ENCODE results near the genes GPR65 and TTC8.

DNA sequence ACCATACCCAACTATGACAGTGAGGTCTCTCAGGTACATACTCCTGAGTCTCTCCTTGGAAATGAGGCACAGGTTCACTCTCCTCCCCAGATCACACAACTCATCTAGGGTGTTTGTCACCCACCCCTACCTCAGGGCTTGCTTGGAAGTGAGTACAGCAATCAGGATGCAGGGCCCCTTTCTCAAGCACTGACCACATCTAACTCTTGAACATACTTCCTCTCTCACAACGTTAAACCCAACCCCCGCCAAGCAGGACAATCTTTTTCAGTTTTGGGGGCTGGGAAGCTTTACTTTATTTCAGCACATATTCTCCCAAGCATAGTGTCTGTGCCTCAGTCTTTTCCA, 2.5 kb upstream of the GPR65 start:
- RRBS = no CpG with 5 or more reads among the region's 2 CpGs

DNA sequence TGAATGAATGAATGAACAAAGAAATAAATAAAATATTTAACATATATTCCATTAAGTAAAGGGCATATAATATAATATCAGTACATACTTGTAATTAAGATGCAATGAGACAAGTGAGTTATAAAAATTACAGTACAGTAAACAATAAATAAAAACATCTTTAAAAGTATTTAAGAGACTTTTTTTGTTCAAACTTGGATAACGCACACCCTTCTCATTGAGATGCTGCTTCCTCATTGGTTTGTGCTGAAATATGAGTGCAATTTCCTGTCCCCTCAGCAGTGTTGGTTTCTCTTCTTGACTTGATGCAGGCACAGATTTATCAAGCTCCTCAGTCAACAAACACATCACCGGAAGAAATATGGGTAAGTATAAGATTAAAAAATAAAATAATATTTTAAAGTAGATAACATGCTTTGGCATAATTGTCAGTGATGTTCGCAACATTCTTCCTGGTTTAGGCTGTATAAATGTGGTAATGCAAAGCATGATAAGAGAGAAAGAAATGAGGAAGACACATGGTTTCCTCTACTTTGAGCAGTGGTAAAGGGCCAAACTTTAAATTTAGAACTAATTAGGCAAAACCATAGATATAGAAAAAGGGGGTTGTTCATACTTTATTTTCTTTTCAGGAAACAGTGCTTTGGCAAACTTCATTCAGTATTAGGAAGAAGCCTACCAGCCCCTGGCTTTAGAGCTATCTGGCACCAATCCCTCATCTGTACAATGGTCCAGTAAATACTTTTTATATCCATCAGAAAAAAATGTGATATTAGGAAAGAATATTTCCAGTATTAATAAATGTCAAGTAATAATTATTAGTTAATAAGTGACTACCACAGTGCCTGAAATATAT, at the start of gene GPR65:
GPR65 (plus strand) TSS at position 278 of the 856 bp plus-strand sequence.
- RRBS = no CpG with 5 or more reads among the region's 3 CpGs

DNA sequence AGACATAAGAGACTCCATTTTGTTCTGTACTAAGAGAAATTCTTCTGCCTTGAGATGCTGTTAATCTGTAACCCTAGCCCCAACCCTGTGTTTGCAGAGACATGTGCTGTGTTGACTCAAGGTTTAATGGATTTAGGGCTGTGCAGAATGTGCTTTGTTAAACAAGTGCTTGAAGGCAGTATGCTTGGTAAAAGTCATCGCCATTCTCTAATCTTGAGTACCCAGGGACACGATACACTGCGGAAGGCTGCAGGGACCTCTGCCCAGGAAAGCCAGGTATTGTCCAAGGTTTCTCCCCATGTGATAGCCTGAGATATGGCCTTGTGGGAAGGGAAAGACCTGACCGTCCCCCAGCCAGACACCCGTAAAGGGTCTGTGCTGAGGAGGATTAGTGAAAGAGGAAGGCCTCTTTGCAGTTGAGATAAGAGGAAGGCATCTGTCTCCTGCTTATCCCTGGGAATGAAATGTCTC, 19.5 kb downstream of the GPR65 start:
- RRBS = no CpG with 5 or more reads among the region's 5 CpGs

DNA sequence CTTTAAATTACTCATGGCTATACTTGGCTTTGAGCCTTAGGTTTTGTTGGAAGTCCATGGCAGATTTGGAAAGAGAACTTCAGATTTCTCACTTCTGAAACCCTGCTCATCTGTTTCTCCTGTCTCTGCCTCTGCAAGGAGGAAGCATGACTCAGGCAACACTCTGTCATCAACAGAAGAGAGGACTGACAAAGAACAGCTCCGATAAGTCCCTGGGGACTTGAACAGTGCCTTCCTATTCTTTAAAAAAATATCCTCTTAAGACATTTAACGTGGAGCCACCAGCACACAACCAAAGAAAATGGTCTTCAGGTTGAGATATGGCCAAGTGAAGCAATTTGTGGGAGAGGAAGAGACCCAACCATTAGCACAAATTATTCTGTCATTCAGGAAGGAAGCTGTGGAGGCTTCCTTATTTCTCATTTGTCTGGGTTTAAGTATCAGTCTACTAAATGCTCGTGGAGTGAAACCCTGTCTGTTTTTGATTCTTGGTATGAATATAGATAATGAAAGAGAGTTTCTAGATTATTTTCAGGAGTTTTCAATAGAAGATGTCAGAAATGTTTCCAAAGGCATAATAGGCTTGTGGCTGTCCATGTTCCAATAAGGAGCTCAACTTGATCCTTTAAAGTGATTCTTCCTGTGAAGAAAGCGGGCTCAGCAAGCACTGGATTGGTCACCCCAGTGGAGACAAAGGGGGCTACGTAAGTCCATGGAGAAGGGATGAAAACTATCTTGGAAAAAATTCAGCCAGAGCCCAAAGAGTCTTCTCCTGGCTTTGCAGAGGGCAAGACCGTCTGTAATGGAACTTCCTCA, 125.1 kb downstream of the GPR65 start:
- RRBS = no CpG with 5 or more reads among the region's 6 CpGs

DNA sequence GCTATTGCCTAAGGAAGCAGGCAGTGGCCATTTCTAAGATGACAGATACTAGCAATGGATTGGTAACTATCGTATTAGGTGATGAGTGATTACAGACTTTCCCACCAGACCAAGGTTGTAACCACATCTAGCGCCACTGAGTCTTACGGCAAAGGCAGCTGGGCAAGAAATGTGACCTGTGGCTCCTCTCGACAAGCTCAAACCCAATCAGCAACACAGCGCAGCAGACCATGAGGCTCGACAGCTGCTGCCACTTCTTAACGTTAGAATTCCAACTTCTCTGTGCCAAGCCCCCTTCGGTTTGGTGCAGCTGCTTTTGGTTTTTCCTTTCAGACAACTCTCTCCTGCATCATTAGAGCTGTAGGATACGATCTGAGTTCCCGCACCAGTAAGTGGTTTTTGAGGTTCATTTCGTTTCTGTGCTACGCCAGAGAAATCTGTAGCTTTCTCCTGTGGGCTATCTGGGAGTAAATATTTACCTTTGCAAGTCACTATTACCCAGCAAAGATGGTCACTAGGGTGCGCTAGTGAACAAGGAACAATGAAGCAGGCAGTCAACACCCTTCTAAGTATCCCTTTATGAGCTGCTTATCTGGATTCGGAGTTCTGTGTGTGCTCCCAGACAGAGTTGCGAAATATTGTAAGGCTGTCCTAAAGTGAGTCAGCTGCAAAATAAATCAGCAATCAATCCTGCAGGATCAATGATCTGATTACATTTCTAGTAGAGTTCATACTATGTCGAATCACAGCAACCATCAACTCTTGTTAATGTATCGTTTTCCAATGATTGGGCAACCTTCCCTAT, 133.9 kb downstream of the KCNK10 start:
- RRBS = no CpG with 5 or more reads among the region's 17 CpGs

GRCh38 chr14:88492133-88492977, 62.5 kb downstream of the PTPN21 start:
- RRBS = no CpG with 5 or more reads among the region's 10 CpGs

- RRBS = 3% methylated on average over 15 of the region's 50 CpGs
These were observed 3.6 kb downstream of the PTPN21 start for GRCh38 chr14:88550923-88551847.

- RRBS = 3% methylated on average over 21 of the region's 50 CpGs
These were observed at the start of gene TTC8 for GRCh38 chr14:88824462-88825505. TTC8 (plus strand) TSS chr14:88824651.

- RRBS = 91% methylated on average over 4 of the region's 32 CpGs
These were observed 254.3 kb downstream of the FOXN3 start for GRCh38 chr14:89162536-89163238.

DNA sequence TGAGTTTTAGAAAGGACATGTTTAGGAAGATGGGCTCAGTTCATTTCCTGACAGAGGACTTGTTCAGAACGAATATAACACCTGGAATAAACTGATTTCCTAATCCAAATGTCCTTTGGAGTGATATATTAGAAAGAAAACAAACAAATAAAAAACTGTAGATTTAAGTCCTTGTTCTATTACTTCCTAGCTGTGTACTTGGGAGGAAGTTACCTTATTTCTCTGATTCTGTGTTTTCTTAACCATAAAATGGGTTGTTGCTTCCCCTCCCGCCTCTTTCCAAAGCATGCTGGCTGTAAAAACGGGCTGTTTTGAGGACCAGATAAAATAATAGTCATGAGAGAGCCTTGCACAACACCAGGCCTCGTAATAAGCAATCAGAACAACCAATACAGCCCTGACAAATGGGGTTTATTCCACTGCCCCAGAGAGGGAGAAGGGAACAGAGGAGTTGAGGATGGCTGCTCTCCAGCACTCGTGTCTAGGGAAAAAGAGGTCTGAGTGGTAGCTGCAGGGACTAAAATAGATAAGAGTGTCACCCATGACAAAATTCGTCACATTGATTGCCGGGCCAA, 188.3 kb downstream of the FOXN3 start:
- RRBS = no CpG with 5 or more reads among the region's 7 CpGs

DNA sequence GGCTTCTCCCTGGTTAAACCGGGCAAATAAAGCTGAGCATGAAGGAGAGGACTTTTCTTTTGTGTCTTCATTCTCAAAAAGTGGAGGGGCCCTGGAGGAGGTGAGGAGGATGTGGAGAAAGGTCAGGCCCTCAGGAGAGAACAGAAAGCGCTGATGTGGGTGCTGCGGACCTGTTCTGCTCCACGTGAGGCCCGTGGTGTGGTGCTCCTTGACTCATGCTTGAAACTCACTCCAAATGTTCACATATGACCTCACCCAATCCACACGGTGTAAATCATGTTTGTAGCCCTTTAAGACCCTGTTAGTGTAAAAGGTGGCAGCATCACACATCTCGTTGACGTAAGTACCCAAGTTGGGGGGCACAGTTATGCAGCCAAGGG, 126.2 kb downstream of the FOXN3 start:
- RRBS = no CpG with 5 or more reads among the region's 8 CpGs

GRCh38 chr14:89351361-89352029, 65.5 kb downstream of the FOXN3 start:
- RRBS = no CpG with 5 or more reads among the region's 12 CpGs

DNA sequence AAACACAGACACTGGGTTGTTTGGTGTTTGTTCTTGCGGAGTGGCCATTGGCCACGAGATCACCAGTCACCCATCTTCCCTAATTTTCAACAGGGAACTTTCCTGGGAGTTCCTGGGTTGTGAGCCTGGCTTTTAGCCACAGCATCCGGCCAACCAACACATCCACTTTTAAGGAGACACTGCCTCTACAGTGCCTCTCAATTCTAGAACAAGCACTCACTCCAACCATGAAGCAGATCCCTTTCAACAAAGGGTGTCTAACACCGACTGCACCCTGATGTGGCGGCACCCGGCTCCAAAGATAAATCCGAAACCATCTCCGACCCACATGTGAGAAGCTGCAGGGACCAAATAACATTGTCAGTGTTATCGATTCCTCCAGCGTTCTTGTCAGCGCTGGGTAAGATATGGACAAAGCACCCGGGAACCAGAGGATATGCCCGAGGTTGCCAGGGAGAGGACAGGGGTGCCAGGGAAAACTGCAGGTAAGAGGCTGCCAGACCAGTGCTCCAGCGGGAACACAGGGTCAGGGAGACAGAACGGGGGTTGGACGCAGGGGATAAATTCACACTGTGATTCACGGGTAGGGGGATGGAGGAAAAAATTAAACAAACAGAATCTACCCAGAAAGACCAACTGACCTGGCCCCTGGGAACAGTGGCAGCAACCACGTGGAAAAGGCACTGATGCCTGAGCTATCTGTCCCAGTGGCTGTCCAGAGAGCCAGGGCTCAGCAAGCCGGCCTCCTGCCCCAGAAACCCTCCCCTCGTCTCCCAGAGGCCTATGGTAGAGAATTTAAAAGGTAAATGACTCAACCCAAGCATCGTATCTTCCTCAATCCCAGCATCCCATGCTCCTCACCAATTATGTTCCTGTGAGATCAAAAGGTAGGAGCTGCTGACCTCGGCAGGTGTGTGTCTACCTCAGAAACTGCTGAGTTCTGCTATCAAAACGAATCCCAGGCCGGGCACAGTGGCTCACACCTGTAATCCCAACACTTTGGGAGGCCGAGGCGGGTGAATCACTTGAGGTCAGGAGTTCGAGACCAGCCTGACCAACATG, 49.6 kb downstream of the FOXN3 start:
- RRBS = no CpG with 5 or more reads among the region's 27 CpGs

- RRBS = no CpG with 5 or more reads among the region's 4 CpGs
These were observed 76.1 kb upstream of the FOXN3 start for GRCh38 chr14:89493161-89493463.

- RRBS = no CpG with 5 or more reads among the region's 1 CpG
These were observed 87.5 kb upstream of the FOXN3 start for GRCh38 chr14:89504568-89504976.

DNA sequence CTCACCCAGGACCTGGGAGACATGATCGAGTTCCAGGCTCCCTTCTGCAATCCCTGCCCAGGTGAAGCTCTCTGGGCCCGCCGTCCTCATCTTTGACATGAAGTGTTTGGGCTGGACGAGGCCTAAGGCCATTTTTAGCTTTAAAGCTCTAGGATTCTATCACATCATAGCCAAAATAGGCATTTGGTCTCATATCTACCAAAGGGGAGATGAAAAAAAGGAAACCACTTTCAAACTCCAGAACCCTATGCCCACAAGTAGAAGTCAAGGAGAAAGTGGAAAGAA, 148.4 kb upstream of the FOXN3 start:
- RRBS = no CpG with 5 or more reads among the region's 4 CpGs

GRCh38 chr14:89629057-89629323, 212.0 kb upstream of the FOXN3 start:
- RRBS = no CpG with 5 or more reads among the region's 3 CpGs

GRCh38 chr14:89641449-89641829, 224.4 kb upstream of the FOXN3 start:
- RRBS = no CpG with 5 or more reads among the region's 5 CpGs

DNA sequence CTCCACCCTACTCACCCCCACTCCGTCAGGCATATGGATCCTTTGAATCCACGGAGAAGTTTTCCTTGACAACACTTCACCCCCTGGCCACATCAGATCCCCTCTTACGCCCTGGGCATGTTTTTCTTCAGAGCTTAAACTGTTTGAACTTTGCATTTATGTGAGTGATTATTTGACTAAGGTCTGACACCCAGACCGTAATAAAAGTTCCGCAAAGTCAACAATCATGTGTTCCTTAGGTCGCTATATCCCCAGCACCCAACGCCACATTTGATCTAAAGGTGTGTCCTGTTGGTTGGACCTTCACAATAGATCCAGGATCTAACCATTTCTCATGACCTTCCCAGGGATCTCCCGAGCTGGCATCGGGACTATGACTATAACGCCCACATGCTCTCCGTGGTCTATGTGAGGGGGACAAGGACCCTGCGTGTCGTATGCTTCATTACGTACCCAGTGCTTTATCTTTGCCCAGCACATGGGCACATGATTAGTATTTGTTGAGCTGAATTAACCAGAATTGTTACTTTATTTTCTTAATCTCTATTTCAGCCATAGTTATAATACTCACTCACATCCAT, 255.9 kb upstream of the FOXN3 start:
- RRBS = no CpG with 5 or more reads among the region's 14 CpGs

All from epithelial cell of esophagus (primary cell).